PC-3 (cell line): ENCODE measurements around a stretch of chr19.

GRCh38 chr19:24033356-24034510, 53.3 kb upstream of the ZNF254 start:
- RAMPAGE, long total RNA = start-site peak on the plus strand at chr19:24033383-24033487, 57 and 51 reads in 2 replicates

- RAMPAGE, long total RNA = no peak
Observed at GRCh38 chr19:24042024-24042708, 44.8 kb upstream of the ZNF254 start.

DNA sequence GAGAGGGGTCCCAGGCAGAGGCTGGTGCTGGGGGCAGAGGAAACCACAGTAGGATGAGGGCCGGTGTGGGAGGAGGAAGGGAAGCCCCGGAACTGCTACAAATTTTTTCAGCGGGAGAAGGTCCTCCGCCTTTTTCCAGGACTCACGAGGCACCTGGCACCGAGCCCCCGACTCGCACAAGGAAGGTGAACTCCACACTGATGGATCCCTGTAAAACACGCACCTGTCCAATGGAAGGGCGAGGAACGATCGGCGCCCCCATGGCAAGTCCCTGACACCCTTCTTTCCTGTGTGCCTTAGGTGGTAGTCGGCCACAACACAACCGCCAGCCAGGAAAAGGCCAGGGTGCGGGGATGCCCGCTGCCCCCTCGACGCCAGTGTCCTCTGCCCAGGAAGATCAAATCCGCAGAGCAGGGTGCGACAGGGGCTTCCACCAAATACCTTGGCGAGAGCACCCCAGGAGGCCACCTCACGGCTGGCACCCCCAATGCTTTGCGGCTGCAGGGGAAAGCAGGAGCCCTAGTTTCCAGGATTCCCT, 91.1 kb downstream of the ZNF254 start:
- RAMPAGE, long total RNA = no peak

- RAMPAGE, long total RNA = no peak
Observed at GRCh38 chr19:28884765-28885348, 328.1 kb downstream of the UQCRFS1 start.

- RAMPAGE, long total RNA = no peak
Observed at GRCh38 chr19:29405656-29406106, 120.1 kb upstream of the VSTM2B start.

GRCh38 chr19:29685337-29685602, 20.0 kb downstream of the PLEKHF1 start:
- RAMPAGE, long total RNA = no peak

DNA sequence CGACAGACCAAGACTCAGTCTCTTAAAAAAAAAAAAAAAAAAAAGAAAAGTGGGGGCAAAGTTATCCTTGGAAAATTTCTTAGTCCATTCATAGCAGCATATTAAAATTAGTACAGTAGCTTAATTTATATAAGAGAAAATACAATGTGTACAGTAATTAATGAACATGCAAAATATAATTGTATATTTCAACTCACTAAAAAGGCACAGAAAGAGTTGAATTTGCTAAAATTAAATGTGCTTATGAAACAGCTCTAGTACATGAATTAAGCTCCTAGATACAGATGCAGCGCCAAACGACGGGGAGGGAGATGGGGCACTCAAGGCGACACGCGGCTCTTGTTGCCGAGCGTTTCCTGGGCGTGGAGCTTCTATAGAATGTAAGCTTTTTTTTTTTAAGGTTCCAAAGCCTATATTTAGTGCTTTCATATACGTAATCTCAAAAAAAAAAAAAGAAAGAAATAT, 408 bp upstream of the URI1 start:
- RAMPAGE, long total RNA = no peak

DNA sequence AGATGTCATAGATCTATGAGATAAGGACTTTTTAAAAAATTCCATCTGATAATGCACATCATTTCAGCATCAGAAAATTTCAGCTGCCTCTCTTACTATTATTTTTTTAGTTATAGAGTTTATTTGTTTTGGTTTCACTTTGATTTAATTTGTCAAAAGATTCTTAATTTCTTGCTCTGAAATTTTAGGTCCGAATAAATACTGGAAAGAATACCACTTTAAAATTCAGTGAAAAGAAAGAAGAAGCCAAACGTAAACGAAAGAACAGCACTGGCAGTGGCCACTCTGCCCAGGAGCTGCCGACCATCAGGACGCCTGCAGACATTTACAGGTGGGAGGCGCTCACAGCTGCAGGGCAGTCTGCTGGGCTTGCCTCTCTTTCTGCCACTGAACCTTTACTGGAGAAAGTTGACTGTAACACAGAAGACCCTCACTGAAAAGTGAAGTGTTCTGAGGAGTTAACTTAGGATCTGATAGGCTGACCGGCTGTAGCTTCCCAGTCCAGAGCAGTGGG, 68.9 kb downstream of the URI1 start:
- RAMPAGE, long total RNA = no peak

- RAMPAGE, long total RNA = no peak
Observed at GRCh38 chr19:30360477-30360736, 11.8 kb upstream of the ZNF536 start.

- RAMPAGE, long total RNA = no peak
Observed at GRCh38 chr19:30547848-30548317, 175.7 kb downstream of the ZNF536 start.

GRCh38 chr19:31316227-31316705, 33.0 kb downstream of the TSHZ3 start:
- RAMPAGE, long total RNA = no peak

DNA sequence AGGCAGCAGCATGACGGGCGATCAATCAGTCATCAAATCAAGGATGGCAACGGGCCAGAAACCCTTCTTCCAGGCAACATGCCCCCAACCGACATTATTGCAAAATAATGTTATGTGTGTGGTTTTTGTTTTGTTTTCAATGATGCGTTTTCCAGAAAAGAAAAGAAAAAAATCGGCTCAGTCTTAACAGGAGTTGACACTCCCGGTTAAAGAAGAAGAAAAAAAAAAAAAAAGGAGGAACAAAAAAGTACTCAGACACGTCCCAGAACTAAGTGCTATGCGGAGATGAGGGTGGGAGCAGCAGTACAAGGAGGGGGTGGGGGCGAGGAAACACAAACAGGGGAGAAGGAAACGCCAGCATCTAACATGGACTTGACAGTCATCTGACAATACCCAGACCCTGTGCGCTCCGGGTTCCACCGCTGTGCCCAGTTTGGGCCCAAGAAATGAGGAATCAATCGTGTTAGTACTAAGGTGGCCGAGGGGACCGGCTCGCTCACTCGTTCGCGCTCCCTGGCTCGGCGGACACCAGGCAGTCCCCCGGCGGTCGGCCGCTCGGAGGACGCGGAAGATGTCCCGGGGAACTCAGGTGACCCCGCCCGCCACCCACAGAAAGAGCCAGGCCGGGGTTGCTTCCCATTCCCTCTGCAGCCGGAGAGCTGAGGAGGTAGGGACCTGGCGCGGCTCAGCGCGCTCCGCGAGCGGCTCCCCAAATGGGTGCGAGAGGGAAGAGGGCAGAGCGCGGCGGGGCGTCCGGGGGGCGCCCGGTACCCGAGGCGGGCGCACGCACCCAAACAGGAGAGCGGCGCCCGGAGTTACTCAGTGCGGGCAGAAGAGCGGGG, 764 bp downstream of the TSHZ3 start:
- RAMPAGE, long total RNA = no peak

DNA sequence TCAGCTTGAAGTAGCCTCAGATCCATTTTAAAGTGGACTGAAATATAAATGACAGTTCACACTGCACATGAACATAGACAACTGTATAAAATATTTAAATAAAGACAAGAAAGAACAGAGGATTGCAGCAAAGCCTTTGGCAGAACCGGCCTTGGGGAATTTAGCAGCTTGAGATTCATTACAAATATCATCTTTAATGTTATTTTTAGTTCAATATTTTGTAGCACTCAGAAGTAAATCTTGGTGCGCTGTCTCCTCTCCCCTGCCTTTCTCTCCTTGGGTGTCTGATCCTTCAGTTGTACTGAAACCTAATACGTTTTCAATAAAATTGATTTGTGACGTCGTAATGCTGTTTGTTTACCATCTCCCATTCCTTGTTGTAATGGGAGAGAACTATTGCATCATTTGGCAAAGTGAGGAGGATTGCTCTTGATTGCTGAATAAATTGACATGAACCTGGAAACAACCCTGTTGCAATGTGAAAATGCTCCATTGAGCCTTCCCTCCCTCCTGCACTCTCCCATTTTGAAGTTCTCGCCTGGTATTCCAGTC, 43.2 kb upstream of the TSHZ3 start:
- RAMPAGE, long total RNA = no peak

DNA sequence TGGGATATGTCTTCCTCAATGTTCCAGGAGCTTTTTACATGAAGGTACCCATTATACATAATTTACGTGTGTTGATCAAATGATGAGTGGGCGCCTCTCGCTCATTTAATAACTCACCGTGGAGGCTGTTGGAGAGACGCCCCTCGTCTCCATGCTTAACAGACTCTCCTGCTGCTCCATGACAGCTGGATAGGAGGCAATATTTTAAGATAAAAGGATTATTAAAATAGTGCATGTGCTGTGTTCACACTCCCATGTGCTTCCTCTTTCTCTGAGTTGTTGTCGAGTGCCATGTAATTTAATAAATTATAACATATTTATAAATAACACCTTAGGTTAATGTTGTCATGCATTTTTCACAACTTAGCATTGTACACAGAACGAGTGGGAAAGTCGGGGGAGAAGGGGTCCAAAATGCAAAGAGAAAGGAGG, 161.4 kb upstream of the TSHZ3 start:
- RAMPAGE, long total RNA = no peak

- RAMPAGE, long total RNA = no peak
Observed at GRCh38 chr19:31717237-31717725, 368.0 kb upstream of the TSHZ3 start.

DNA sequence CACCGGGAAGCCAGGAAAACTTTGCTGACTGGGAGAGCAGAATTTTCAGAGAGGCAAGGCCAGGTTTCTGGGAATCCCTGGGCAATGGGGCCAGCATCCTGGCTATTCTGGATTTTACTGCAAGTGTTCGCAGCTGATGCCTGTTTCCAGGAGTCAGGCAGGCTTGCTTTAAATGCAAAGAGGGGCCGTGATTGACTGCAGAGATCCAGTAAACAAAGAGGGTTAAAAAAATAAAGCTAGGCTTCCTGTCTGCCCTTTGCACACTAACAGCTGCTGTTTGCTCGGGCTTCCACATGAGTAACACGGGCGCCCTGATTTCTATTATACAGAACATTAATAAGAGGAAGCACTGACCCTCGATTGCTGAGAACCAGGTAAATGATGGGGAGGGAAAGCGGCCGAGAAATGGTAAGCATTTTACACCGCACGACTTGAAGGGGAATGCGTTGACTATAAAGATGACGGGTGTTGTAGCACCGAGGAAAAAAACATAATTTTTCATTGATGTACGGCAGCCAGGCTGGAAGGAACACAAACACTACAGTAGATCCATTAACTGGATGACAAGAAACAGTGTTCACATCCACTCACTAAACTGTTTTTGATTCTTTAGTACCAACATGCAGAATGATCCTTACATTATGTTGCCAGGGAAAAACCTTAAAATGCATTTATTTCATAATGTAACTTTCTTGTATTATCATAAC, 254.1 kb upstream of the ZNF507 start:
- RAMPAGE, long total RNA = no peak

- RAMPAGE, long total RNA = no peak
Observed at GRCh38 chr19:32404783-32405417, 670 bp upstream of the DPY19L3 start.

DNA sequence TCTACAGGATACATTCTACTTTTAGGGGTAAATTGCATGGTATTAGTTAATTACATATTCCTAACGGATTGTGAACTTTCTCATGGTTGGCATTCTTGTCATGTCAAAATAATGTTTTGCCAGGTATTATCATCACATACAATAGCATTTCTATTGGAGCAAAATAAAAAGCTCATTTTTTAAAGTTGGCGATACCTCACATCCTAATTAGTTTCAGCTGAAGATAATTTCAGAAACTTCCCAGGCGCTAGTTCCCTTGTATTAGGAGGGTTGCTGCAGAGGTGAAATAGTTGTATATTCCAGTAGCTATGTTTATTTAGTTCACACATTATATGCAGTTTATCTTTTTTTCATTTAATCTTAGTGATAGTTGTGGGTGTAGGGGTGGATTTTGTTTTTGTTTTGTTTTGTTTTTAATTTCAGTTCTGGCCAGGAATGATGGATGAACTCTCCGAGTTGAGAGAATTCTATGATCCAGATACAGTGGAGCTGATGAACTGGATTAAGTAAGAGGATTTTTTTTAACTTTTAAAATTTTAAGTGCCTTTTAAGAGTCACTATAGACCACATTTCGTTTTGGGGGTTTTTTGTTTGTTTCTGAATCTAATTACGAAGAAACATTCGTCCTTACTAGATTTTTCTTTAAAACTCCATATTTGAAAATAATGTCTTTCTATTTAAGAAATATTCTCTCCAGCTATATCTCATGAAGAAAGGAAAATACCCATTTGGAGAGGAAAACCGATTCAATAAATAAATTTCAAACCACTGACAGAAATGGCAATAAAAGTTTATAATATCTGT, 62.9 kb downstream of the DPY19L3 start:
- RAMPAGE, long total RNA = no peak

- RAMPAGE, long total RNA = no peak
Observed at GRCh38 chr19:32649904-32650157, 25.1 kb downstream of the ANKRD27 start.

DNA sequence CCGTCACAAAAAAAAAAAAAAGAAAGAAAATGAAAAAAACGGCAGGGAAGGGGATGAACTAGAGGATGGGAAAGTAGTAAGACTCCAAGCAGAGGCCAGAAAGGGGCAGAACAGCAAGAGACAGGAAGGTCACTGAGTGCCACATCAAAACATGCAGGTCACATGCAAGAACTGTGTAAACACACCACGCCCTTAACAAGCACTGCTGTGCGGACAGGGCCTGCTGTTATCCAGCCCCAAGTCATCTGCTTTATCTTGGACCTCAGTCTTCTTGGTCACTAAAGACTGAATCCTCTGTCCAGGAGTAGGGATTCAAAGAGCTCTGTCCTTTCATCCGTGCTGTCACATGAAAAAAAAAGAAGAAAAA, 5.0 kb downstream of the ANKRD27 start:
- RAMPAGE, long total RNA = no peak